Right common carotid artery plus branches (tissue), 1 donor: ENCODE measurements around a stretch of chr1.

- PRO-cap: no peak
Measured at GRCh38 chr1:160520711-160521573, 2.1 kb downstream of the SLAMF6 start.

DNA sequence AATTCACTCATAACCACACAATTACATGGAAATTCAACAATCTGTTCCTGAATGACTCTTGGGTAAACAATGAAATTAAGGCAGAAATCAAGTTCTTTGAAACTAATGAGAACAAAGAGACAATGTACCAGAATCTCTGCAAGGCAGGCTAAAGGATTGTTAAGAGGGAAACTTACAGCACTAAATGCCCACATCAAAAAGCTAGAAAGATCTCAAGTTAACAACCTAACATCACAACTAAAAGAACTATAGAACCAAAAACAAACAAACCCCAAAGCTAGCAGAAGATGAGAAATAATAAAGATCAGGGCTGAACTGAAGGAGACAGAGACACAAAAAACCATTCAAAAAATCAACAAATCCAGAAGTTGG, 19.0 kb downstream of the CD84 start:
- PRO-cap: no peak

- PRO-cap: no peak
Measured at GRCh38 chr1:160684804-160685262, 26.8 kb downstream of the CD48 start.

DNA sequence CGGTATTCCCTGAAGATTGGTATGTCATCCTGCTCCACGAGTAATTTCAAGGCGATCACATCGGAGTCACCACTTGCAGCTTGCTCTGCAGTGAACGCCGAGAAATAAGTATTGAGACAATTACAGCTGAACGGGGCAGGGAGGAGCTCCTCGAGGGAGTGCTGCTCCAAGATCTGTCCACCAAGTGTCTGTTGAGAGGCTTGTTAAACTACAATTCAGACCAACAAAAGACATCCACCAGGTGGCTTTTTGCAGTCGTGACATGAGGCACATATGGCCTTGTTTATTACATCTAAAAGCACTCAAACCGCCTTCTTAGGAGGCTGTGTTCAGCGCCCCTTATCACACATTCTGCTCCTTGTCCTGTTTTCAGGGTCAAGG, 12.9 kb upstream of the CD48 start:
- PRO-cap: no peak

DNA sequence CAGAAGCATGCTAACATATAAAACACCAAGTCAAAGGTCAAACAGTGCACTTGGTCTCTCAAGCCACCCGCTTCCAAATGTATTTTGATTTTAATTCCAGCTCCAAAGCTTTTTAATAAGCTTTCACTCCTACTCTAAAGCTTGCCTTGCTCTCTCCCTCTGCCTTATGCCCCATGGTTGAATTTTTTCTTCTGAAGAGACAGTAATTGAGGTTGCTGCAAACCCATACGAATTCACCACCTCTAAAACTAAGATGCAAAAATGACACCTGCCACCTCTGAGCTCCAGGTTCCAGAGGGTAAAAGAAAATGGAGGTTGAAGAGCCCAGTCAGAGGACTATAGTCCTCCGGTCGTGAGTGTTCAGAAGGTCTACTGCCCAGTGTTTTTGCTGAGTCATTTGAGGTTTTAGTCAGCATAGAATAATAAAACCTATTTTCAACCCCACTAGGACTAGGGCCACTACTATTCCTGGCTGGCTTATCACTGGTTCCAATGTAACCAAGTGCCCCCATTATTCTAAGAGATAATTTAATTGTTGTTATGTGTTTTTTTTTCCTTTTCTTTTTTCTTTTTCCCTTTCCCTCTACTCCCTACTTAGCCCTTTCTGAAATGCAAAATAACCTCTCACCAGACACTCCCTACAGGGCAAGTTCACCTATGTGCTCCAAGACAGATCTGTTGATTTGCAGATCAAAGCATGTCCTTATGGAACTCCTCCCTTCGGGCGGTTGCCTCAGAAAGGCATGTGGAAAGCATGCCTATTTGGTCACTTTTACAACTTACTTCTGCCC, 12.9 kb upstream of the SLAMF7 start:
- PRO-cap: no peak

DNA sequence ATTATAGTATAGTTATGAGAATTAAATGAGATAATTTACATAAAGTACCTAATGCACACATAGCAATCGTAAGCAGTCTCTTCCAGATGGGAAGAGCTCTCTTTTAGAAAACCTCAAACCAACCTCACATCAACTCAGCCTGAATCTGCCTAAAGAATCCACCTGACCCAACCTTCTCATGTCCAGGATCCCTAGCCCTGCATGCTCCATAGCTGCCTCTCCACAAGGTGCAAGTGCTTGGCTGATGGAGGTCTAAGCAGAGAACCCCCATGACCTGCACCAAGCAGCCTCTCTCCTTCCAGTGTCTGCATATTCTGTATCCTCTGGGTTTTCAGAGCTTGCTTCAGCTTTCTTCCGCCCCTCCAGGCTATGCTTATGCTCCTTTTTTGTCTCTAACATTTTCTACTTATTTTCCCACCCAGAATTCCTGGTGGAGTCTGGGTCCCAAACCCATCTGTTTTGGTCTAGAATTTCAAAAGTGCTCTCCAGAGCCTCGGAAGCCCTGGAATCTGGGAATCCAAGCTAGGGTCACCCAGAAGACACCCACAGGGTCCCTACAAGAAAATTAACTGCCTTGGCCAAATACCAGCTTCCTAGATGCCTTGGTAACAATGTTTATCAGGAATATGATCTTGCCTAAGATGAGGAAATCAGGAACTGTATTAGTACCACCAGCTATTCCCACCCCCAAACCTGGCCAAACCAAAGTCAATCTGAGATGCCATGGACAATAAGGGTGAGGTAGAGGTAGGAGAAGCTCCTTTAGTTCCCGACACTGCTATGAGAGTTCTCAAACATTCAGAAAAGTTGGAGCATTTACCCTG, 2.6 kb downstream of the LY9 start:
- PRO-cap: no peak

DNA sequence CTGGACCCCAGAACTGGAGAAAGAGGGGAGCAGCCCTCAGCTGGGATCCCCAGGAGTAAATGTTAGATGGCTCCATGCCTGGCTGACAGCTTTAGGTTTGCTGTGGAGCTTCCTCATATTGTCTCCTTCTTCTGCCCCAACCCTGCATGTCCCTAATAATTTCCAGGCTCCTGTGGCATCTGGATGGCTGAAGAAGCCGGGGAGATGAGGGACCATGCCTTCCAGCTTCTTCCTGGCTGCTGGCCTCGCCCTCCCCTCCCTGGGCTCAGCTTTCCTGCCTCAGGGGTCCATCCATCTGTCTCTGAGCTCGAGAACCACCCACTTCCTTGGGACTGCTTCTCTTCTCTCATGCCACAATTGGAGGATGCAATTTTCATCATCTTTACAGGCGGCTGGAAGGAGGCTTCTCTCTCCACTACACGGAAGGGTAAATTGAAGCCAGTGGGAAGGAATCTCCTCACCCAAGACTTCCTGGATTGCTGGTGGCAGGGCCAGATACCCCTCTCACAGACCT, 705 bp downstream of the CD244 start:
- PRO-cap: no peak

GRCh38 chr1:160911393-160912125, 26.6 kb upstream of the ITLN1 start:
- PRO-cap: no peak

GRCh38 chr1:160950406-160951216, 4.0 kb downstream of the ITLN2 start:
- PRO-cap: no peak

GRCh38 chr1:161018164-161018903, 2.6 kb downstream of the F11R start:
- PRO-cap: no peak

- PRO-cap: no peak
Measured at GRCh38 chr1:161065462-161065848, 4.2 kb downstream of the ARHGAP30 start.

GRCh38 chr1:161071254-161071759, 1.6 kb upstream of the ARHGAP30 start:
- PRO-cap: no peak

DNA sequence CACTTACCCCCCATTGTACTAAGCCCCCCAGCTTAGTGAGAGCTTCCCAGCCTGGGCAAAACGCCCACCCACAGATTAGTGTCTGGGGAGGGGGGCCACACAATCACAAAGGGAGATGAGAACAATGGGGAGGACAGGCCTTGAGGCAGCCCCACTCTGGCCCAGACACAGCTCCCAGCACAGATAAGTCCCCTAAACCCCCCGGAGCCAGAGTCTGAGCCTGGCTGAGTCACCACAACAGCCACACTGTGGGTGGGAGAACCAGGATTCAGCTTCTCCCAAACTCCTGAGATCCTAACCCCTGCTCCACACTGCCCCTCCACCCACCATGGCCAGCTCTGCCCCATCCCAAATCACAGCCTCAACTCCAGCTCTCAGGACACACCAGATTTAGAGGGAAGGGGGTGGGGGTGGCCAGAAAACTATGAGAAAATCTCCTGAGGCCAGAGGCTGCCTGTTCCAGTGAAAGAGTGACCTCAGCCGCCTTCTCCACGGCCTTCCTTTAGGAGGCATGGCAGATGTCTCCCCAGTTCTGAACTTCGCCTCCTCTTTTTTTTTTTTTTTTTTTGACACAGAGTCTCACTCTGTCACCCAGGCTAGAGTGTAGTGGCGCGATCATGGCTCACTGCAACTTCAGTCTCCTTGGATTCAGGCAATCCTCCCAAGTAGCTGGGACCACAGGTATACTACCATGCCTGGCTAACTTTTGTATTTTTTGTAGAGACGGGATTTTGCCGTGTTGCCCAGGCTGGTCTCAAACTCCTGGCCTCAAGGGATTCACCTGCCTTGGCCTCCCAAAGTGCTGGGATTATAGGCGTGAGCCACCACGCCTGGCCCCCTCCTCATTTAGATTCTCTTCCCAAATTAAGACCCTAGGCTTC, 4.0 kb downstream of the NECTIN4 start:
- PRO-cap: no peak

GRCh38 chr1:161184943-161186259, 8.1 kb upstream of the B4GALT3 start:
- PRO-cap: unidirectional peak, plus-strand start at chr1:161186181

GRCh38 chr1:161206513-161207472, 4.6 kb downstream of the NDUFS2 start:
- PRO-cap: bidirectional peak, plus-strand start at chr1:161207411, minus-strand start at chr1:161207228

DNA sequence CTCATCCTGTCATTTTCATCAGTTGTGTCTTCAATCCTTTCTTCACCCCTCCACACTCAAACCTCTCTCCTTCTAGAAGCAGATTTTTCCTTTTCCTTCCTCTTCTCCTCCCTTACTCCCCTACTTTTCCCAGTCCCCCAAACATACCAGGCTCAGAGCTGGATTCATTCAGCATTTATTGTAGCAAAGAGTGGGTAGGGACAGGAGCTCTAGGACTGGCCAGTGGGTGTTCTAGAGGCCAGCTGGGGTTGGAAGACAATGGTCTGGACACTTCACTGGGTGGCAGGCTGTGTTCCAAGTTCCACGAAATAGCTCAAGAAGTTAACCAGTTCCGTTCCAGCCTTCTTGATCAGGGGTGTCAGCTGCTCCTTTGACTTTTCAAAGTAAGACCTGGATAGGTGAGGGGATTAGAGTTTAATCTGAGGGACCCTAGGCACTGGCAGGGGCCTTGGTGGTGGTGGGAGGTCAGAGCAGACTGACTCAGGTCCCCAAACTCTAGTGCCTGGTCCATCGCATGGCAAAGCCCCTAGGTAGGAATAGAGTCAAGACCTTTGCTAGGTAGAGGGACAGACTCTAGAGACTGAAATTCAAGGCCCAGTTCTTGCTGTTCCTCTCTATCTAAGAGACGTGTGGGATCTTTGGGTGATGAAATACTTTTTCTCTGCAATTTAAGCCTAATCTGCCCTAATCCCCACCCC, 1.1 kb downstream of the APOA2 start:
- PRO-cap: no peak

DNA sequence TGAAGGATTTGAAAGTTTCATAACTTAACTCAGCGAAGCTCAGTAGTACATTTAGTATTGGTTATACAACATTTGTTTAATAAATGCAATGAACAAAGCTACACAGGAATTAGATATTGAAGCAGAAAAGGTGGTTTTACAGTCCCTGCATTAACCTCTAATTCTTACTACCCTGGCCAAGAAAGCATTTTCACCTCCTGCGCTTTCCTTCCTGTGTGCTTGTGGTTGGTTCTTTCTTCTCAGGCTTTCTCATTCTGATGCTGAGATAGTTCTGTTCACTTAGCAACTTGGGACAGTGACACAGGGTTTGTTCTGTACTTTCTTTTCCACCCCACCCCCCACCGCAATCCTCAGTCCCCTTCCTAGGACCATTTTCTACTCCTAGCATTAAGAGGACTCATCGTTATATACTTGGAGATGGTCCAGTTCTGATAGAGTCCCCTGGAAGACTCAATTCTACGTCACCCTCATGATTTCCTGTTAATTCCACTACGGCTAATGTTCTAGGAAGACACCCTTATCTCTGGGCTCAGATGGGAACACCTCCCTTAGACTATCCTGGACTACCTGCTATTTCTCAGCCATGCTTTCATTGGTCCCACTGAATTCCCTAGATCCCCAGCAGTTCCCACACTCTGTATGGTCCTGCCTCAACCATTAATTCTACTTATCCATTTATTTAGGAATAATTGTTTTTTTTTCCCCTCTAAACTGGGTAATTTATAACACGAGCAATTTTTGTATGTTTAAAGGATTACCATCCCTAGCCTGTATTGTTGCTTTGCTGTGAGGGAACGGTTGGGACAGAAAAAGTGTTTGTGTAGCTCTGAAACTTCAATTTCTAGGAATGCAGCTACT, 7.4 kb downstream of the FCGR3A start:
- PRO-cap: no peak

- PRO-cap: no peak
Measured at GRCh38 chr1:161833217-161833705, 67.1 kb downstream of the ATF6 start.

GRCh38 chr1:161877053-161877928, 111.2 kb downstream of the ATF6 start:
- PRO-cap: no peak

DNA sequence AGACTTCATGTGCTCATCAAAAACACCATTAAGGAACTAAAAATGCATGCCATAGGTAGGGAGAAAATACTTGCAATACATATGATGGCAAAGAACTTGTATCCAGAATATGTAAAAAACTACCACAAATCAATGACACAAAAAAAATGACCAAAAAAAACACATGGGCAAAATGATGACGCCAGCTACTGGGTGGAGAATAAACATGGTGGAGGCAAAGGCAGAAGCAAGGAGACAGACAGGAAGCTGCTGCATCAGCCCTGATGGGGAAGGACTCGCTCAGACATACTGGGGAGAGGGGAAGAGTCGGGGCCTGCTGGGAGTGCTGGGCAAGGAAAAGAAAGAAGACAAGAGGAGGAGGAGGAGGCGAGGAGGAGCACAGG, 24.4 kb downstream of the OLFML2B start:
- PRO-cap: no peak